Caco-2 (cell line): ENCODE measurements around the genes LRRIQ1, ALX1, POC1B and LUM.

GRCh38 chr12:82686273-82686768 is 385 bp upstream of the TMTC2 start:
- PRO-cap = bidirectional peak, plus-strand start at chr12:82686517, minus-strand start at chr12:82686443; bidirectional peak, plus-strand start at chr12:82686906, minus-strand start at chr12:82686717
- RRBS = 7% methylated on average over 3 of the region's 22 CpGs

DNA sequence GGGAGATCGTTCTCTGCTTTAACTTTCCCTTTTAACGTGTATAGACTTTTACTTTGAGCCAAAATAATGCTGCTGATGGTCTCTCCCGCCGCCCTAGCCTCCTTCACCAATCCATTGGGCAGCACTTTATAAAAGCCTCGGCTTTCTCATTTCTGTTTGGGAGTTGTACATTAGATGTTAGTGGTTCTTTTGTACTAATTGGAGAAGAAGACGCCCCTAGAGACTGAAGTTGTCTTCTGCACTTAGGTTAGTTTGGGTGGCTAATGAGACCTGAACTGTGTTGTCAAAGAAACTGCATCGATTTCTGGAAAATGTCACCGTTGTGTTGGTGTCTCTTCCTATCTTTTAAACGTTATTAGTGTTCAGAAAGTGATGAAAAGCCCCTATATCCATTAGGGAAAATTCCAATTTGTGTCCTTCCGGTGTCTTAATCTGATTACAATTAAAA is 1.5 kb downstream of the TMTC2 start:
- PRO-cap = no peak
- RRBS = no CpG with 5 or more reads among the region's 10 CpGs

DNA sequence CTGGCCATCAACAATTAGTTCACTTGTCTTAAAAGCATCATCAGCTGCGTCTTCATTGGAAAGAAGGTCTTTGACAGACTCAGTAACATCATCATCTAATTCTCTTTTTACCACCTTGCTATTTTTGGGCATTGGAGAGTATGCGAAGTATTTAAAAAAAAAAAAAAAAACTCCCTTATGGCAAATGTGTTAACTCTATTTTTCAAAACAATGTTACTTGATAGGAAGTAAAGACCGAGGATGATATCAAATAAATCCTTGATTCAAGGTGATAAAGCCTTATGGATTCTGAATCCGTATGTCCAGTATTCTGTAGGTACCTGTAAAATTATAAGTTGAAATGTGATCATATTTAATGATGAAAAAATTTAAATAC is 20.6 kb downstream of the SLC6A15 start:
- PRO-cap = no peak
- RRBS = no CpG with 5 or more reads among the region's 4 CpGs

DNA sequence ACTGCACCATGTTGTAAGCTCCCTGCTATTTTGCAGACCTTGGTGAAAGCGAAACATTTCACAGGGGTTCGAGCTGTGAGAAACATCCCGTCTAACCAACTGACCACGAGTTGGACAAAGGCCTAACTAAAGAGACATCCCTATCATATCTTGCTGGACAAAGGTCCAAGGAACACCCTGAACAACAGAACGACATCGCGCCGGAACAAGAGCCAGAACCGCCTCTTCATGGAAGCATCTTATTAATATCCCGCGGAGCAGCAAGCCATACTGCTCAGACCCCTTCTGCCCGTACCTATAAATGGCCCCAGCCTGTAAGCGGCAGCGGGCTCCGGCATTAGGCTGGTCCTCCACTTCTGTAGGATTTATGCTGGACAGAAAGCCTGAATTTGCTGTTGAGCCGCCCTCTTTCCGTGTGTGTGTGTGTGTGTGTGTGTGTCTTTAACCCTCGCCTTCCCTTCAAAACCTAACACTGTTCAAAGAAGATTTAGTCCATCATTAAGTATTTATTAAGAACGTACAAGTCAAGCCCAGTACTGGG is 2.0 kb downstream of the SLC6A15 start:
- PRO-cap = no peak
- RRBS = 90% methylated on average over 2 of the region's 19 CpGs

DNA sequence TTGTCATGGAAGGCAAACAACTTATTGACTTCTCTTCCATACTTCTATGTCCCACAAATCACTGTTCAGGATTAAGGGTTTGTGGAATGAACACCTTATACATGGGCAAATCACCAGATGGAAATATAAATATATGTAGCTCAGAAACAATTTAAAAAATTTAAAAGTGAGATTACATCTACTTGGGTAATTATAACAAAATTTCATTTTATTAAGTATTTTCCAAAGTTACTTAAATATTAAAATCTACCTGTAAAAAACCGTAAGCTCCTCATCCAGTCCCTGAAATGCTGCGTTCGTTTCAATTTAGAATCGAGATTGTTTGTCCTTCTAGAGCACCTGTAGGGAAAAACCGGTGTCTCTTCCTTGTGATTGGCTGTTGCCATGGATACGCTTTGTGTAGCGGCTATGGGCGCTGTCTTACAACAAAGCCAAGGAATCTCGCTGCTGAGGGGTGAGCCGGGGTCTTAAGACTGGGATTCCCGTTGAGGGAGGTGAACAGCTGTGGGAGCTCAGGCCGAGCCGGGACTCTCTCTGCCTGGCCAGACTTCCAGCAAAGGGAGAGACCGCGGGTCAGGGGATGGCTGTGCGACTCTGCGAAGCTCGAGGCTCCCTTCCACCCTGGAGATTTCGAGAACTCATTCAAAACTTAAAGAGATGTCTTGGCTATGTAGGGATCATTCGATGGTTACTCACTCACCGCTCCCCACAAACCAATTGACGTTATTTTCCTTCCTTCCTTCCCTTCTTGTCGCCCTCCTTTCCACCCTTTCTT is at the start of gene LRRIQ1:
Gene LRRIQ1, plus strand, starts transcription at position 398 of the 775 bp plus-strand sequence.
- PRO-cap = unidirectional peak, plus-strand start at position 465 of the sequence
- RRBS = 9% methylated on average over 6 of the region's 23 CpGs

GRCh38 chr12:85279631-85280340 is at the start of gene ALX1:
TSS of gene ALX1 (plus strand) at chr12:85280220.
- PRO-cap = no peak
- RRBS = no CpG with 5 or more reads among the region's 35 CpGs

DNA sequence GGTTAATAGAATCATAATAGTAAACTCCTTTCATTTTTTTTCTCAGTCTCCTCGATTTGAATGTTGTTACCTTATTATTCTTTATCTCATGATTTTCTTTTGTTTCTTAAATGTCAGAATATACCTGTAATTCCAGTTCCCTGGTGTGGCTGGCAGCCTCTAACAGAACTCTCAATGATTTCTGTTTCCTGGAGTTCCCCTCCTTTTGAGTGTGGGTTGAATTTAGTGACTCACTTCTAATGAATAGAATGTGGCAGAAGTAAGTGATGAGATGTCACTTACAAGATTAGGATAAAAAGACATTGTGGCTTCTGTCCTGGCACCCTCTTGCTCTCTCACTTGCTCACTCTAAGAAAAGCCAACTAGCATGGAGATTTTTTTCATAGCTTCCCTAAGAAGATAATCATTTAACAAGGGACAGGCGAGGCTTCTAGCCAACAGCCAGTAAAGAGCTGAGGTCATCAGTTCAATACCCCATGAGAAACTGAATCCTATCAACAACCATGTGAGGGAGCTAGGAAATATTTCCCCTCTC is 156.6 kb downstream of the TMTC3 start:
- PRO-cap = no peak
- RRBS = no CpG with 5 or more reads among the region's 2 CpGs

GRCh38 chr12:88574198-88574894 is 5.9 kb downstream of the KITLG start:
- PRO-cap = no peak
- RRBS = no CpG with 5 or more reads among the region's 3 CpGs

GRCh38 chr12:89280720-89281142 is 71.6 kb downstream of the DUSP6 start:
- PRO-cap = no peak
- RRBS = no CpG with 5 or more reads among the region's 3 CpGs

- PRO-cap = no peak
- RRBS = no CpG with 5 or more reads among the region's 6 CpGs
These were observed 5.5 kb downstream of the DUSP6 start for GRCh38 chr12:89346744-89347207.

DNA sequence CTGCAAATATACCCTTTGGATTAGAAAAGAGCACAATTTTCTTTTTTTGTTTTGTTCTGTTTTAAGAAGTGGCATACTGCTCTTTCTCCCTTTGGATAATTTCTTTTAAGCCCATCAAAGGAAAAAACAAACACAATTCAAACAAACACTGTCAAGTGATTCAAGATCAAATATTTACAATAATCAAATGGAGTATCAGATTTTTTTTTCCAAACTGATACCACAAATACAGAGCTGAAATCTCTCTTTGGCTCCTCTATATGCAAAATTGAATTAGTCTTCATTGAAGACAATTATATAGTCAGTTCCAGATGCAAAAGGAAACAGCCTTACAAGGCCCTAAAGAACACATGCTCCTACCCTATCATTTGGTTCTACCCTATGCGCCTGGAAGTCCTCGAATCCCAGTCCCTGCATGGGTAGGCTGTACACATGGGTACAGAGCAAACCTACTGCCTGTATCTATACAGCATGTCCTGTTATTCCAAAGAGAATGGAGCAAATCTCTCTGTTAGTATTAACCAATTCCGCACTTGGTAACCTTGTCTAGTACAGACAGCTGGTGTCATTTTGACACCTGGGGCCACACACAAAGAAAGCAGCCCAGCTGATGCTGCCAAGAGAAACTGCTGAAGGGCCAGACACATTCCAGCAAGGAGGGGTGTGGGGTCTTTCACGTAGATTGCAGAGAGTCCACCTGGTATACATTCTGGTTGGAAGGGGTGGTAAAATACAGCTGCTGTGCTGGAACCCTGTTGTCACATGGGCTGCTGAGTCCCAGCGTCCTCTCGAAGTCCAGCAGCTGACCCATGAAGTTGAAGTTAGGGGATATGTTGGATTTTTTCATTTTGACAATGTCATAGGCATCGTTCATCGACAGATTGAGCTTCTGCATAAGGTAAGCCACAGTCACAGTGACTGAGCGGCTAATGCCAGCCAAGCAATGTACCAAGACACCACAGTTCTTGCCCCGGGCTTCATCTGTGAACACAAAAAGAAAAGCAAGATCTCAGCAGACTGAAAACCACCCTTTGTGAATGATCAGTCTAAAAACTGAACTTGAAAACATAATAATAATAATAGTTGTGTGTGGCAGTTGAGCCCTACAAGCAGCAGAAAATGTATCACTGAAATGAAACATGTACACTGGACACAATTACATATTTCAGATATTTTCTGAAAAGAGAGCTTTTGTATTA is 3.3 kb downstream of the DUSP6 start:
- PRO-cap = no peak
- RRBS = no CpG with 5 or more reads among the region's 10 CpGs

DNA sequence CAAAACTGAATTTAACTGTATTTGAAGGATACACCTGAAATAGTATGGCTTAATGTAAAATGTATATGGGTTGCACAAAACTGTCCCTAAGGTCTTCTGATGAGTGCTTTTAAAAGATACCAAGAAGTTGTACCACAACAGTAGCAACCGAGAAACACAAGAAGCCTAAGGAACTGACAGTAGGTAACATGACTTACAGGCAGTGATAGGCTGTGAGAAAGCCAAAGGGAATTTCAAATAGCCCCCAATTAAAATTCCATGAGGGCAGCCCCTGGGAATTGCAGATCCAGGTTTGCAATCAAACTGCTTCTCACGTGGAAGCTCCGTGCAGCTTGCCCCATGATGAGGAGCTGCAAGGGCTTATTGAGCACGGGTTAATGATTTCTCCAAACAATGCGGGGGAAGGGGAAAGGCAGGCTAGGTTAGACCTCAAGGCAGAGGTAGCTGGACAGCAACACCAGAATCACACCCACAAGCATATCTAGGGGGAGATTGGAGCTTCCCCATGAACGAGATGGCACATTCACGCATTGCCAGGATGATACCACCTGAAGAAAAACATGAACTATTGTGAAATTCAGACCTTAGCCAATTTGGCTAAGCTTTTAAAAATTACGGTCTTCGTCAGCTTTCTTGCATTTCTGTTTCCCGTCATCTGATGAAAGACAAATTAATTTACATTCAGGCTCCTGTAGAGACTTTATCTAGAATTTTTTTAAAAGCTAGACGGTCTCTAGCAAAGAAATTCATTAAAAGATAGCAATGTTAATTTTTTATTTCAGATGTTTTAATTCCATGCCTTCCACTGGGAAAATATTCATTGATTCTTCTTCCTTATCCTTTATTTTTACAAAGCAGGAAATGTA is 5.0 kb upstream of the DUSP6 start:
- PRO-cap = unidirectional peak, minus-strand start at position 167 of the sequence
- RRBS = no CpG with 5 or more reads among the region's 11 CpGs

DNA sequence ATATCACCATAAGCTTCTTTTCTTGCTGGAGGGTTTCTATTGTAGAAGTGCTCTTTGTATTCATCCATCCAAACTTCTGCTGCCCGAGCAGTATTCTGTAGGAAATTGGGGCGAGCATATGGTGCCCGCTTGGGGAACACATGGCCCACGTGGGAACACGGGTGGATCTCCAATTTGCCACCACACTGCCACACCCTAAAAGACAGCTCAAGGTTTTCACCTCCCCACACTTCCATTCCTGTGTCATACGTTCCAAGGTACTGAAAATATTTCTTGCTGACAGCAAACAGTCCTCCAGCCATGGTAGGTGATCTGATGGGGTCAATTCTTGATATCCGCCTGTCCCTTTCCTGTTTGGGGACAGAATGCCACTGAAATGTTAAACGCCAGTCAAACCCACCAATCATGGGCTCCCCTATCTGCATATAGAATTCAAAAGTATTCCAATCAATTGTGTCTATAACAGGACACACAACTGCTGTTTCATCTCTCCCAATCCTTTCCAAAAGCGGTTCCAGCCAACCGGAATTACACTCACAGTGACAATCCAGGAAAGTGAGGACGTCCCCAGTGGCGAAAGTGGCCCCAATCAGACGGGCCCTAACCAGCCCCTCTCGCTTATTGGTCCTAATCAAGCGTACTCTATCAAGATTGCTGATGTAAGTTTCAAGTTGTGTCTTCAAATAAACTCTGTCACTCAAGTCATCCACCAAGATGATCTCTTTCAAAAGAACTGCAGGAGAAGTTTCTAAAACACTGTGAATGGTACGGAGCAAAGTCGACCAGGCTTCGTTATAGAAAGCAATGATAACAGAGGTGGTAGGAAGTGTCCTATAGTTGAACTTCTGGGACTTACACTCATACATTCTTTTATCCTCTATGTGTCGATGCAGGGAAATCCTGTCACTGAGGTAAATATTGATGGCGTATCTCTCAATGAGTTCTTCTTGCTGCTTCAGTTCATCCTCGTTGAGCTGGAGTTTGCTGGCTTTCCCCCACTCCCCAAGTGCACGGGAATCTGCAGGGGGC is 958 bp downstream of the GALNT4 start:
- PRO-cap = no peak
- RRBS = no CpG with 5 or more reads among the region's 22 CpGs

- PRO-cap = bidirectional peak, plus-strand start at chr12:89525992, minus-strand start at chr12:89525998
- RRBS = 2% methylated on average over 19 of the region's 42 CpGs
These were observed at the start of gene POC1B for GRCh38 chr12:89525765-89526575. TSS of gene POC1B (minus strand) at chr12:89526047.

DNA sequence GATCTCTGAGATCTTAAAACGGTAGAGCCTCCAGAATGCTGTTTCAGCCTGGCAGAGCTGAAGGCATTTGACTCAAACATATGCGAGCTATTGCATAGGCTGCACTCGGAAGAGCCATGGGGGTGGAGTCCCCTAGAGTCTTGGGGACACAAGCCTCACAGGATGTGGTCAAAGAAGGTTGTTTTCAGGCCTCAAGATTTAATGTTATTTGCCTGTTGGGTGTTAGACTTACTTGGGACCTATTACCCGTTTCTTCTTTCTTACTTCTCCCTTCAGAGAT is 172.1 kb upstream of the ATP2B1 start:
- PRO-cap = no peak
- RRBS = no CpG with 5 or more reads among the region's 4 CpGs

DNA sequence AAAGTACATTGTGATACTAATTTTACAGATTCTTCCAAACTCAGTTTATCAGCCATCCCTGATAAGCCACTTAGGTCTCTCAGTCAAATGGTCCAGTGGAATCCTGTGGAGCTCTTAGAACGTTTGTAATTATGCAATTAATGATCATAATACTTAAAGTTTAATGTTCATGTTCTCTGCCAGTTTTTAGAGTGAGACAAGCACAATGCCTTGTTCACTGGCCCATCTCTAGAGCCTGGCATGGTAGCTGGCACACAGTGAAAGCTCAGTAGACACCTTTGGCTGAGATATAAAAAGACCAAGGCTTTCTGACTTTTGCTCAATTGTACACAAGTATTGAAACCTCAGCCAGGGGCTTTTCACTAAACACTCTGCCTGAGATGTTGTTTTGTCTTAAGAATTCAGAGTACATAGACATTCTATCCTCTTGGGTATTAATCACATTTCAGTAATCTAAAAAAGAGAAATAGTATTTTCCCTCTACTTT is 241.8 kb upstream of the ATP2B1 start:
- PRO-cap = no peak
- RRBS = no CpG with 5 or more reads among the region's 1 CpG

- PRO-cap = no peak
- RRBS = no CpG with 5 or more reads among the region's 37 CpGs
These were observed 1.2 kb downstream of the CCER1 start for GRCh38 chr12:90953657-90954319.

DNA sequence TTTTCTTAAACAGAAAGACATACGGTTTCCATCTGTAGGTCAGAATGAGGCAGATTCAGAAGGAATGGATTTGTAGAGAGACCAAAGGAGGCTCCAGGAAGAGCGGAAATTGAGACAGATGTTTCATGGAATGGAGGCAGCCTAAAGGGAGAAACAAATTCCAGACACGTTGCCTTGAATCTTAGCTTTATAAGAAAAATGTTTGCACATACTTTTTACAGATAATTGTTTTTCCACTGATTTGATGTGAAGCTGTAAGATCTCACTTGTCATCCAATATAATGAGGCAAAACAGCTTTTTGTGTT is 24.8 kb downstream of the EPYC start:
- PRO-cap = no peak
- RRBS = no CpG with 5 or more reads among the region's 3 CpGs

GRCh38 chr12:91074075-91074592 is 16.3 kb upstream of the KERA start:
- PRO-cap = no peak
- RRBS = no CpG with 5 or more reads among the region's 4 CpGs

- PRO-cap = bidirectional peak, plus-strand start at chr12:91111626, minus-strand start at chr12:91111517
- RRBS = no CpG with 5 or more reads among the region's 6 CpGs
These were observed at the start of gene LUM for GRCh38 chr12:91111321-91111749. TSS of gene LUM (minus strand) at chr12:91111494.